Measurements from ENCODE around the gene LRRC70.

DNA sequence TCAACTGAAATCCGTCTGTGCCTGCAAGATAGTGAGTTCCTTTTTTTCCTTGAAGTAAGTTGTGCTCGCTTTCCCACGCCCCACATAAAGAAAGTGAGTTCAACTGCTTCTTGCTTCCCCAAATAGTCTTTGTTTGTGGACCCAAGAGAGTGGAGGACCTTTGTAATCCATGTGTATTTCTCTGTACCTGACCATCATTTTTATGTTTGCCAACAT is 61.7 kb downstream of the SMIM15 start:
- PRO-cap, 2 experiments = no peak in any of the 2 experiments

GRCh38 chr5:61319223-61320253 is 12.5 kb upstream of the ZSWIM6 start:
- PRO-cap, 2 experiments = no peak in any of the 2 experiments

- PRO-cap, 2 experiments = no peak in any of the 2 experiments
Observed at GRCh38 chr5:61360238-61360457, 28.1 kb downstream of the ZSWIM6 start.

DNA sequence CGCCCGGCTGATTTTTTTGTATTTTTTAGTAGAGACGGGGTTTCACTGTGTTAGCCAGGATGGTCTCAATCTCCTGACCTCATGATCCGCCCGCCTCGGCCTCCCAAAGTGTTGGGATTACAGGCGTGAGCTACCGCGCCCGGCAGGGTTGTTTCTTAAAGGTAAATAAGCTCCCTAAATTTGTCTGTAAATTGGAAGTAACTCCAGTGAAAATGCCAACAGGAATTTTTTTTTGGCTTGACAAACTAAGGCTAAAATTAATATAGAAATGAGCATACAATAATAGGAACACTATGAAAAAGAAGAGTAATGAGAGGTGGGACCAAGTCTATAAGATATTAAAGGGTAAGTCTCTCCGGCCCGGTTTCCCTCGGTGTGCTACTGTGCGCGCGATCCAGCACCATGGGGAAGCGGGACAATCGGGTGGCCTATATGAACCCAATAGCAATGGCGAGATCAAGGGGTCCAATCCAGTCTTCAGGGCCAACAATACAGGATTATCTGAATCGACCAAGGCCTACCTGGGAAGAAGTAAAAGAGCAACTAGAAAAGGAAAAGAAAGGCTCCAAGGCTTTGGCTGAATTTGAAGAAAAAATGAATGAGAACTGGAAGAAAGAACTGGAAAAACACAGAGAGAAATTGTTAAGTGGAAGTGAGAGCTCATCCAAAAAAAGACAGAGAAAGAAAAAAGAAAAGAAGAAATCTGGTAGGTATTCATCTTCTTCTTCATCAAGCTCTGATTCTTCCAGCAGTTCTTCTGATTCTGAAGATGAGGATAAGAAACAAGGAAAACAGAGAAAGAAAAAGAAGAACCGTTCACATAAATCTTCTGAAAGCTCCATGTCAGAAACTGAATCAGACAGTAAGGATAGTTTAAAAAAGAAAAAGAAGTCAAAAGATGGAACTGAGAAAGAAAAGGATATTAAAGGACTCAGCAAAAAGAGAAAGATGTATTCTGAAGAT is 42.9 kb downstream of the ZSWIM6 start:
- PRO-cap, 2 experiments = no peak in any of the 2 experiments

DNA sequence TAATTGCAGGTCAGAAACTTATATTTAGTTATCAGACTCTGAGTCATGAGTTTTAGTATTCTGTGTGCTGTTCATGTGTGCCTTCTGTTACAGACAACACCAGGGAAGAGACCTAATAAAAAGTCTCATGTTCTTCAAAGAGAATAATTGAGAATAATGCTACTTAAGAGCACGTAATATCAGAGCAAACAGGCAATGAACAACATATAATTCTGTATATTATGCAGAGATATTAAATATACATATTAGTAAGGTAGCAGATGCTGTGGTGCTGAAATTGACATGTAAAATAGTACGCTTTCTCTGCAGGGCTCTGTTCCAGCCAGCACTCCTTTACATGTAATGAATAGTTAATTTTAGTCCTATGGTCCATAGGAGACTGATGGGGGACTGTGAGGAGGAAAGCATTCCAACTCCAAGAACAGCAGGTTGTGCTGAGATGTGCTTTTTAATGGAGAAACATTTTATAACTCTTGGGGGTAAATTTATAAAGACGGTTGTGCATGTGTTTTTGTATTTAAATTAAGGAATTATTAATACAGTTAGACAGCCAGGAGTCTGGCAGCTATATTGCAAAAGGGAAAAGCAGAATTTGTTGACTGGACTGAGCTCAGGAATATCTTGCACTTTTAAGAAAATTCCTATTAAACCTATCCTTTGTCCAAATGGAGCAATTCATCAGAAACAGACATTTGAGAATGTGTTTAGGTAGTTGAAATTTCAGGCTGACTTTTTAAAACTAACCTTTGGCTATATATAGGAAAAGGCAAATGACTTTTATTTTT is 106.6 kb downstream of the ZSWIM6 start:
- PRO-cap, 2 experiments = no peak in any of the 2 experiments

DNA sequence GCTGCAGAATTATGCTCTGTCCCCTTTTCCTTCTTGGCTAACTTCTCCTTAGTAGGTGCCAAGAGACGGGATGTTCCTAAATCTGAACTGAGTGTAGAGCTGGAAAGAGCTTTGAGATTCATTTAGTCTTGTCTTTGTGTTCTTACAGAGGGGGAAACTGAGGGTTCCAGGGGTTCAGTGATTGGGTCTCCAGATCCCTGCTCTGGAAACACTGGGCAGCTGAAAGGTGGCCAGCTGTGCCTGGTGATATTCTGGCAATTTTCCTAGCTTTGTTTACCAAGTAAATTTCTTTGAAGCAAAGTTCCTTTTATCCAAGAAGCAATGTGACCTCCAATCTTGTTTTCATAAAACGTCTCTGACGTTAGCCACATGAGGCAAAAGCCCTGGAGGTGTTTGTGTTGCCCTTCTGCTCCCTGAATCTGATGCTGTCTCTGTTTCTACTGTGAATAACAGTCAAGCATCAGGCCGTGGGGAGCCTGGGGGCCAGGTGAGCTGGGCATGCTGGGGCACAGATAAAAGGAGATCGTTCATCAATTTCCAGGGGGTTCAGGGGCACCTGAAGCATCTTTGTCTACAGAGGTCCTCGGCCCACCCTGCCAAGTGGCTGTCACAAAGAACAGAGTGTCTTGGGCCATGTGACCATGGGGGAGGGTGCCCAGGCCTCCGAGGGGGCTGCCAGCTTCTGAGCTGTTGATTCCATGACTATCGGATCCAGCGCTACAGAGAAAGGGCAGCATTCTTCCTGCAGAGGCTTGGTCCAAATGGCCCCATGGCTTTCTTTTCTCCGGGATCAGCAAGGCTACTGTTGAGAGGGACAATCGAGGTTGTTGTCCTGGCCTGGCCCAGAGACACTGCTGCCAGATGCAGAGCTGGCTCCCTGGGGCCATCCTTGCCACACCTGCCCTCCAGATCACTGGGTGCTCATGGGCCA is 288.9 kb downstream of the ZSWIM6 start:
- PRO-cap, 2 experiments = no peak in any of the 2 experiments

DNA sequence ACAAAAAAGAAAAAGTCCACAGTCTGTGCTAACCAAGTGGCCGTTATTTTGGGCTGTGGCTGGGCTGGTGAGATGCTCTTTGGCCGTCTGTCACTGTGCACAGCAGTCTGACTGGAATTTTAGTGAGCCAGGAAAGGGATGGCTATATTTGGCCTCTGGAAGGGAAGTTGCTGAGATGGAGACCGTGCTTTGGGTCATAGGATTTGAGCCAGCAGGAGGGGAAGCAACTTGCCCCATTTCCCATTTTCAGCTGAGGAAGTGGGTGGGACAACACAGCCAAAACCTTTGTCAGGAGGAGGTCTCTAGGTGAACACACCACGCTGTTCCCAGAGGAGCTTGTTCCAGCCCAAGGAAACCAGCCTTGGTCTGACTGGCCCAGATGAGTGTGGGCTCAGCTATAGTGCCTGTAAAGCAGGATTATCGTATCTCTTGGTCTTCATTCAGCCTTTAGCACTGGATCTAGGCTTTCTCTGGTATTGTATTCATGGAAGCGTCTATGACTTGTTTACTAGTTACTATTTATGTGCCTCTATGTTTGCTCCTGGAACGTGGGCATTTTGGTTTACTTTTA is 334.3 kb downstream of the ZSWIM6 start:
- PRO-cap, 2 experiments = peak in 2 of 2 experiments; most common plus-strand start position 378 of the sequence (in 1); most common minus-strand start position 121 of the sequence (in 2)

GRCh38 chr5:61667513-61668055 is 335.5 kb downstream of the ZSWIM6 start:
- PRO-cap, 2 experiments = no peak in any of the 2 experiments

GRCh38 chr5:62256170-62257081 is 49.6 kb upstream of the KIF2A start:
- PRO-cap, 2 experiments = no peak in any of the 2 experiments

- PRO-cap, 2 experiments = no peak in any of the 2 experiments
Observed at GRCh38 chr5:62305445-62305722, 622 bp upstream of the KIF2A start.

DNA sequence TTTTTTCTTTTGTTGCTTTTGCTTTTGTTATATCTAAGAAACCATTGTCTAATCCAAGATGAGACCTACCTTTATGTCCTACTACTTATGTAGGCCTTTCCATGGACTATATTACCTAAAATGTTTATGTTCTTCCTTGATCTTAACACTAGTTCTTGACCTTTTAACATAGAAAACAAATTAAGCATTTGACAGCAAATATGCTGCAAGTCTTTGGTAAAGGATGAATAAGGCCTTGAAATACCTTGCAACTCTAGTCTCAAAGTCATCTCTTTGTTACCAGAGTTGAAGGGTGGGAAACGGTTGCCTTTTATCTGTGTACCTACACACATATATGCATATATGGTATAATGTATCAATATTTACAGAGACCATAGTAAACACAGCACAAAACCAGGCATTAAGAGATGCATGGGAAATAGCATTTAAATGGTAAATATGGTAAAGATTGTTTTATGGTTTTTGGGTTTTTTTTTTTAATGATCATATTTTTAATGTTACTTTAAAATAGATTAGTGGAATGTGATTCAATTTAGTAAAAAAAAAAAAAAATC is 16.5 kb downstream of the KIF2A start:
- PRO-cap, 2 experiments = no peak in any of the 2 experiments

DNA sequence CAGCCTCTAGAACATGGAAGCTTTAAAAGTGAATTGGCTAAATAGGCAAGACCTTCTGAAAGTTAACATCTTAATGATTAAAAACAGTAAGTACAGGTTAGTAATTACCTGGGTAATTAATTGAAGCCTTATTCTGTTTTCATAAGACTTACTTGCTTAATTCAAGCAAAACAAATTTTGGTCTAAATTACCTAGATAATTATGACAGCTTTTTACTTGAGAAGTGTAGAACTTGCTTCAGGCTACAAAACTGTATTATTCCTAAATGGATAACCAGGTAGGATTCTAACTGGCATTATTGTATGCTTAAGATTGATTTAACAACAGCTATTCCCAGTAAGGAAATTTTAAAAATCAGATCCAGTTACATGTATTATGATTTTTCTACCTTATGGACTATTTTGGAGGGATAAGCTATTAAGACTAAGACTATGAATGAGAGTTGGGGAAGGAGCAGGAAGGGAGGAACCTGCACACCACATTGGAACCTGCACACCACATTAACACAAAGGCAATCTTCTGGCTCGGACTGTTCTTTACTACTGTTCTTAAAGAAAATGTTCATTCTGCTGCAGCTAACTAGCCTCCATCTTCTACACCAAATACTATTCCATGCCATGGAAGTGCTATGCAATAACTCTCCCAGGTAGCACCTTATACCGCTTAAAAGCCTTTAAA is 13.4 kb downstream of the DIMT1 start:
- PRO-cap, 2 experiments = no peak in any of the 2 experiments

GRCh38 chr5:62578520-62579083 is at the start of gene LRRC70:
Gene LRRC70 (plus strand): TSS chr5:62578819.
- PRO-cap, 2 experiments = no peak in any of the 2 experiments

DNA sequence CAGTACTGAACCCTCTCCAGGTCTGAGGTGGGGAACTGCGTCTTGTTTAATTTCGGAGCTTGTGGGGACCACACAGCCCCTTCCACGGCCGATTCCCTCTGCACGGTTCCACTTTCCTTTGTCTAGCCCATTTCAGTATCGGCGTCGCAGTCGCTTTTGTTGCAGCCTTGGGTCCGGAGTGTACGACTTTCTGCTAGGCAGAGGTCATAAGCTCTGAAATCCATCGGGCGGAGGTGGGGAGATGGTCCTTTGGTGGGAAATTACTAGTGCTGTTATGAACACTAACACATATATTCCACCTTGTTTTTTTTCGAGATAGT is 624 bp downstream of the RNF180 start:
- PRO-cap, 2 experiments = peak in 1 of 2 experiments; most common minus-strand start position 180 of the sequence (in 1)

GRCh38 chr5:64213976-64214627 is 48.5 kb downstream of the RNF180 start:
- PRO-cap, 2 experiments = no peak in any of the 2 experiments

DNA sequence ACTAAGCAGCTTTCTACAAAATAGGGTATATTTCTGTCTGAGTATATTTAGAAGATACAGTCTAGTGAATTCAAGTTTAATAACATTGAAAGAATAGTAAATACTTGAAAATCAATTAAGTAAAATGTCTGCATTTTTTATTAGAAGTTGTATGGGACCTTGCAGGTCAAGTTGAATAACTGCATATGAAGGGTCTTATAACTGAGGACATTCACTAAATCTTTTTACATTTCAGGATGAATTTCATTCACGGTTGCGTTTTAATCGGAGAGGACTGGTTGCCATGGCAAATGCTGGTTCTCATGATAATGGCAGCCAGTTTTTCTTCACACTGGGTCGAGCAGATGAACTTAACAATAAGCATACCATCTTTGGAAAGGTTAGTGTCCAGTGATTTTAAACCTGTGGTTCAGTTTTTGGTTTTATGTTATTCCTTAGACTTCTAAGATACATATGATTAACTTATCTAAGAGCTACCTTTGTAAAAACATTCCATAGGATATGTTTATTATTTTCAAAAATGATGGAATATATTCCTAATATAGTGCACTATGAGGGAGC is 15.0 kb downstream of the CWC27 start:
- PRO-cap, 2 experiments = no peak in any of the 2 experiments

DNA sequence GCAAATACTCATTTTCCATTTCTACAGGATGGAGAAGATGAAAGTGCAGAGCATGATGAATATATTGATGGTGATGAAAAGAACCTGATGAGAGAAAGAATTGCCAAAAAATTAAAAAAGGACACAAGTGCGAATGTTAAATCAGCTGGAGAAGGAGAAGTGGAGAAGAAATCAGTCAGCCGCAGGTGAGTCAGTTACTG is 35.4 kb downstream of the CWC27 start:
- PRO-cap, 2 experiments = no peak in any of the 2 experiments

- PRO-cap, 2 experiments = no peak in any of the 2 experiments
Observed at GRCh38 chr5:64836243-64836425, 67.4 kb downstream of the CWC27 start.

- PRO-cap, 2 experiments = no peak in any of the 2 experiments
Observed at GRCh38 chr5:64896302-64896723, 127.6 kb downstream of the CWC27 start.

GRCh38 chr5:64939361-64940171 is 170.8 kb downstream of the CWC27 start:
- PRO-cap, 2 experiments = no peak in any of the 2 experiments

Measured in right ventricle myocardium (tissue), 1 donor.